ENCODE data around the genes SUZ12 and RHBDL3.

DNA sequence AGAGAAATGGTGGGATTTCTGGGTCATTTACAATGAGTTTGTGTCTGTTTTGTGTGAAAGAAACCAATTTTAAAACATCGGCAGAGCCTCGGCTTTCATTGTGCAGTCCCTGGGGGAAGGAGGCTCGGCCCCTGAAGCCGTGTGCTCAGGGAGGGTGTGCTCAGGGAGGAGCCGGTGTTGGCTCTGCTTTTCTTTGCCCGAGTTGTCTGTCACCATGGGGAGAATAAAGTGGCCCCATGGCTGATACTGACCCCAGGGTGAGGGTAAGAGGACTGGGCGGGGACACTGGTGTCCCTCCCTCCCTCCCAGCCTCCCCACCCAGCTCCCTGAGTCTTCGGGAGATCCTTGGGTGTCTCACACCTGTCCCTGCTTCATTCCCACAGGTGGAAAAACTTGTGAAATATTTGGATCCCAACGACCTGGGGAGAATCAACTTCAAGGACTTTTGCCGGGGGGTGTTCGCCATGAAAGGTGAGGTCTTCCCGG, 40.0 kb downstream of the RAB11FIP4 start:
- RRBS = no CpG with 5 or more reads among the region's 12 CpGs

DNA sequence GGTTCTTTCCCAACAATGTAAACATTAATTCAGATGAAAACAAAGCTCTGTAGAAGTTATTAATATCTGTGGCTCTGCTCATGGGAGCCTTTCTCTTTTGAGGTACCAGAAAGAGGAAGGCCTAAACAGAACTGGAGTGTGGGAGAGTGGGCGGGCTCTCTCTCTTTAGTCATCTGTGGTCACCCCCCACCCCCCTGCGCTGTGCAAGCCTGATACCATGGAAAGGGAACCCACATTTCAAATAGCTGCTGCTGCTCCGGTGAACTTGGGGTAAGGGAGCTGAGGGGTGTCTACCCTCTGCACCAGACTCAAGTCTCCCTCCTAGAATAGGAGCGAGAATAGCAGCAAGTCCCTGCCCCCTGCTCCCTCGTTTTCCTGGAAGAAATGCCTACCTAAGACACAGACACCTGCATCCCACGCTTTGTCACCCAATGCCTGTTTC, 101.8 kb downstream of the RAB11FIP4 start:
- RRBS = no CpG with 5 or more reads among the region's 6 CpGs

GRCh38 chr17:31494649-31495095, 103.2 kb downstream of the RAB11FIP4 start:
- RRBS = no CpG with 5 or more reads among the region's 6 CpGs

GRCh38 chr17:31558518-31559459, 167.3 kb downstream of the RAB11FIP4 start:
- RRBS = 8% methylated on average over 44 of the region's 97 CpGs

DNA sequence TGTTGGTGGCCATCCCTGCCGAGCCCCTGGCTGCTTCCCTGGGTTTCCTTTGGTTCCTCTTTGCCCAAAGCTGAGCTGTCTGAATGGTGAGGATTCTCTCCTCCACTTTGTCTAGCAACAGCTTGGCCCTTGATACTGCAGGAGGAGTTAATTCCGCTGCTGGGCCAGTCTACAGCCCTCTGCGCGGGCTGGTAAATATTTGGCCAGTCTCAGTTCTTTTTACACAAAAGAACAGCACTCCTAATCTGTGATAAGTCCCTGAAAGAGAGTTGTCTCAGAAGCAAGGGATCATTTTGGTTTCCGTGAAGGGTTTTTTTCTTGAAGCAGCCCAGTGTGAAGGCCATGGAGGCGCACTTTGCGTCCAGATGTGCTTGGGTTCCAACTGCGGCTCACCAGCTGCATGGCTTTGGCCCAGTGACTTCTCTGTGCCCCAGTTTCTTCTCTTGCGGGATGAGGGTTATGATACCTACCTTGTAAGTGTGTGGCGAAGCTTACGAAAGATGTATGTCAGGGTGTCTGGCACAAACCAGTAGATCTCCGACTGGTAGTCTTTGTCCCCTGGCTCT, 171.1 kb downstream of the RAB11FIP4 start:
- RRBS = no CpG with 5 or more reads among the region's 12 CpGs

DNA sequence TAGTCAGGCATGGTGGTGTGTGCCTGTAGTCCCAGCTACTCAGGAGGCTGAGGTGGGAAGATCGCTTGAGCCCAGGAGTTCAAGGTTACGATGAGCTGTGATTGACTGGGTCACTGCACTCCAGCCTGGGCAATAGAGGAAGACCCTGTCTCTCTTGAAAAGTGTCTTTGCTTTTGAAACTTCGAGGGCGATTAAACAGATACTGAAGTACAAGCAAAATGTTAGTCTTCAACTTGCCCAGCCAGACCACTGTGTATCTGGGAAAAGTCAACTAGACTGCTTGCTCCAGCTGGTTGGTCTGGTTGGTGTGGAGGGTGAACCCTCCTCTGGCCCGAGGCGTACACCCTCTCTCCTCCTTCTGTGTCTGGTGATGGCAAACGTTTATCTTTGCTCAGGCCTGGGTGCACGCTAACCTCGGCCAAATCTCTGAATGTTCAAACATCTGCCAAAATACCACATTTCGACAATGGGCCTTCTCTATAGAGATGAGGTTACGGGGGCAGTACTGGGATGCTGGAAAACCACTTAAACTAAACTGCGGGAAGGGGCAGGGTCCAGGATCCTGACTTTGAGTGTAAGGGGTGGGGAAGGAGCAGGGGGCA, 175.1 kb downstream of the RAB11FIP4 start:
- RRBS = no CpG with 5 or more reads among the region's 12 CpGs

DNA sequence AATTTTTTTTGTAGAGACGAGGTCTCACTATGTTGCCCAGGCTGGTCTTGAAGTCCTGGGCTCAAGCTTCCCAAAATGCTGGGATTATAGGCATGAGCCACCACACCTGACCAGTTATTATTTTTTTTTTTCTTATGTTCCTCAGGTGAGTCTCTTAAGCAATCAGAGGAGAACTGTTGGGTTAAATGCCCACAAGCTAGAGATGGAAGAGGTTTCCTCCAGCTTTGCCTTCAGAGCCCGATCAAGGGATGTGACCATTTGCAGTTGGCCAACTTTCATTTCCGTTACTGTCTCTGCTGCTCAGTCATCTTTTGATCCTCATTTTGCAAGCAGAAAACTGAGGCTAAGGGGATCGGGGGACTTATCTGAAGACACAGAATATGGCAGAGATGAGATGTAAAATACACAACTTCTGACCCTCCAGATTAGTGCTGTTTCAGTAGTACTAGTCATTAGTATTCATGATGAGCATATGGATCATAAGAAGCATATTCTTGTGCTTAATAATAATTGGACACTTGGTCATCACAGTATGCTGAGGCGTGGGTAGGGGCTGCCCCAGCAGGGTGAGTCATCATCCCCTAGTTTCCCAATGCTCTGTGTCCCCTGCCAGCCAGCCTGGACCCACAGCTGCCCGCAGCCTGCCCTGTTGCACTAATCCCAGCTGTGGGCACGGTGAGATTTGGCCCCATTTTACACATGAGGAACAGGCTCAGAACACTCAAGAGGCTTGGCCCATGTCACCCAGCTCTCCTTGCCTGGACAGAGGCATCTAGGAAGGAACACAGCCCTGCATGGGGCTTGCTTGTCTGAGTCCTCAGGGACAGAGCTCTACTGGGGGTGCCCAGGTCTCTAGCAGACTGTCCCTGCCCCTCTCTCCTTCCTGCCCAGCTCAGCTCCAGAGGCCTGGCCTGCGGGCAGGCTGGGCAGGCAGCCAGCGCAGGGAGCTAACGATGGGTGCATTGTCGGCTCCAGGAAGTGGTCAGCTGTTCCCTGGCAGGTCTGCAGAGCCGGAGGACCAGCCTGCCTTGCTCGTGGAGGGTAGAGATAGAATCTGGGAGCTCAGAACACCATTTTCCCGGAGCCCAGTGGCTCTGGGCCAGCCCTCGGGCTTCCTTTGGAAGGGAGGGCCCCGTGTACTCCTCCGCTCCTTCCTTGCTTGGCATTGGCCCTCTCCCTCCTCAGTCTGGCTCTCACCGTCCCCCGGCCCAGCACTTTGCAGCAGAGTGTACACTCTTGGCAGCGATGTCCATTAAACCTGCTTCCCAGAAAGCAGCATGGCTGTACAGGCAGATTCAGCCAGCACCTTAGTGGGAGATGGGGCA, 189.2 kb downstream of the RAB11FIP4 start:
- RRBS = 17% methylated on average over 3 of the region's 20 CpGs

GRCh38 chr17:31936817-31937827, at the start of gene SUZ12:
Gene SUZ12 (plus strand): TSS chr17:31937007.
- RRBS = 1% methylated on average over 26 of the region's 95 CpGs

DNA sequence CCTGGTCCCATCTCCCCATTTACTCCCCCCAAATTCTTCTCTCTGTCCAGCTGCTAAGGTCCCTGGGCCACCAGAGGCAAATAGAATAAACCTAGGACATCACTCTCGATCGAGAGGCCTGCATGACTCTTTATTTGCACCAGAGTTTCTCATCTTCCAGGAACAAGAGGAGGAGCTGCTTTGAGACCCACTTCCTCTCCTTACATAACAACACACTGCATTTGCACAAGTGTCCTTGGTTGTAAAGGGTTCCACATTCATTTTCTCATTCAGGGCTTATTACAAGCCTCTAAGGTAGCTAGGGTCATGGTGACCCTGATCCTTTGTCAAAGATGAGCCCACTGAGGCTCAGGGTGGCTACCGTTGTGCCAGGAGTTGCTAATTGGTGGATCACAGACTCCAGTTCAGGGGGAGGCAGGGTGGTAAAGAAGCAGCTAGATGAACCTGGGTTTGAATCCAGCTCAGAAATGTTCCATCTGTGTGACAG, 38.1 kb upstream of the RHOT1 start:
- RRBS = no CpG with 5 or more reads among the region's 3 CpGs

GRCh38 chr17:32265234-32266007, at the start of gene RHBDL3:
Gene RHBDL3 (plus strand): TSS chr17:32265832.
- RRBS = 2% methylated on average over 13 of the region's 80 CpGs

- RRBS = no CpG with 5 or more reads among the region's 7 CpGs
These were observed 37.5 kb downstream of the RHBDL3 start for GRCh38 chr17:32303114-32303641.

- RRBS = no CpG with 5 or more reads among the region's 3 CpGs
These were observed 43.6 kb downstream of the ZNF207 start for GRCh38 chr17:32393618-32393945.

DNA sequence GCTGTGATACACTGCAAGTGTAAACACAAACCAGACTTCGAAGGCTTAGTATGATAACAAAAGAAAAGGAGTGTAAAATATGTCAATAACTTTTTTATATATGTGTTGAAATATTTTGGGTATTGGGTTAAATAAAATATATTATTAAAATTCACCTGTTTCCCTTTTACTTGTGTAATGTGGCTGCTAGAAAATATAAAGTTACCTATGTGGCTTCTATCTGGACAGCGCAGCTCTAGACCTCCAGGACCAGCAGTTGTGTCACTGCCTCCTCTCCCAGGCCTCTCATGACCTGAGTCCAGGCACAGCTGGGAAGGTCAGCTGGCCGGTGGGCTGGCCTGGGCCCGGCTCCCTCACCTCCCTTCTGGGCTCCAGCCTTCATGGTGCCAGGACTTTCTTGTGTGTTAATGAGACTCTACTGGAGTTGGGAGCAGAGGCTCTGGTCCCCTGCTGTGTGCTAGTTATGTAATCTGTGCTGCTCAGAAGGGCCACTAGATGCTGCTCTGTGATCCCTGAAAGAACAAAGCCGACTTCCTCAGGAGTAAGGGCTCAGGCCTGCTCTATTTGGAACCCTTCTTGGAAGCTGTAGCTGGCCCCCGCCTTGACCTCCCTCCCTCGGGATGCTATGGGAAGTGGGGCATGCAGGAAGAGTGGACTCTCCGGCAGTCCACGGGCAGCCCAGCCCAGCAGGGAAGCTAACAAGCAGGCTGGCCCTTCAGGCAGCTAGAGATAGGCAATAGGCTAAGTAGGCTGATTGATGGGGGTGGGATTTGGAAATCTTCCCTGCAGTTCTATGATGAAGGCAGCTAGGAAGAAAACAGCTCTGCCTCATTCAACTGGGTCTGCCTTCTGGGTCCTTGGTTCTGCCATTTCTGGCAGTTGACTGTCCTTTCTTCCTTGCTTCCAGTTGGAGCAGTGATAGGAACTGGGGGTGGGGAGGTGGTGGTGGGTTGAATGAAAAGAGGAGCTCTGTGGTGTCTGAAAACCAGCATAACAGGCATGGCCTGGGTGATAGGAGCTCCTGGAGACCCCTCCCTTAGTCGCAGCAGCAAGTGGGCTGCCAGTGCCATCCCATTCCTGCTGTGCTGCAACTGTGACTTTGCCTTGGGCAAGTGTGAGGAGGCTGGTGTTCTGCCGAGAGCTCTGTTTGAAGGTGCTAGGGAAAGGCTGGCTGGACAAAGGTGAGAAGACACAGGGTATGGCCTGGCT, 3.2 kb upstream of the CDK5R1 start:
- RRBS = no CpG with 5 or more reads among the region's 11 CpGs

DNA sequence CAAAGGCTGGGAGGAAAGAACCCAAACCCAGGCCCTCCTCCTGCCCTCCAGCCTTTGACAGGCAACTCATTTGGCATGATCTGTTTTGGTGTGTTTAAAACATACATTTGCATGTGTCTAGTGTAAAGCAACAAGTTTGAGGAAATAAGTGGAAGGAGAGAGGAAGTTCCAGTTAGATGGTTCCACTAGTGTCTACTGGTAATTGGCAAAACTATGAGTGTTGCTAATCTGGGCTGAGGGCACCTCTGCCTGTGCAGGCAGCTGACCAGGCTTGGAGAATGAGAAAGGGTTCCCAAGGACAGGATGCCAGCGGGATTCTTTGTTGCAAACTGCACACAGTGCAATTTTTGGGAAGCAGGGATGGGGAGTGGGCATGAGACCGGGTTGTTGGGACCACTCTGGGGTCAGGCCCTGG, 6.1 kb downstream of the CDK5R1 start:
- RRBS = 87% methylated on average over 1 of the region's 2 CpGs

DNA sequence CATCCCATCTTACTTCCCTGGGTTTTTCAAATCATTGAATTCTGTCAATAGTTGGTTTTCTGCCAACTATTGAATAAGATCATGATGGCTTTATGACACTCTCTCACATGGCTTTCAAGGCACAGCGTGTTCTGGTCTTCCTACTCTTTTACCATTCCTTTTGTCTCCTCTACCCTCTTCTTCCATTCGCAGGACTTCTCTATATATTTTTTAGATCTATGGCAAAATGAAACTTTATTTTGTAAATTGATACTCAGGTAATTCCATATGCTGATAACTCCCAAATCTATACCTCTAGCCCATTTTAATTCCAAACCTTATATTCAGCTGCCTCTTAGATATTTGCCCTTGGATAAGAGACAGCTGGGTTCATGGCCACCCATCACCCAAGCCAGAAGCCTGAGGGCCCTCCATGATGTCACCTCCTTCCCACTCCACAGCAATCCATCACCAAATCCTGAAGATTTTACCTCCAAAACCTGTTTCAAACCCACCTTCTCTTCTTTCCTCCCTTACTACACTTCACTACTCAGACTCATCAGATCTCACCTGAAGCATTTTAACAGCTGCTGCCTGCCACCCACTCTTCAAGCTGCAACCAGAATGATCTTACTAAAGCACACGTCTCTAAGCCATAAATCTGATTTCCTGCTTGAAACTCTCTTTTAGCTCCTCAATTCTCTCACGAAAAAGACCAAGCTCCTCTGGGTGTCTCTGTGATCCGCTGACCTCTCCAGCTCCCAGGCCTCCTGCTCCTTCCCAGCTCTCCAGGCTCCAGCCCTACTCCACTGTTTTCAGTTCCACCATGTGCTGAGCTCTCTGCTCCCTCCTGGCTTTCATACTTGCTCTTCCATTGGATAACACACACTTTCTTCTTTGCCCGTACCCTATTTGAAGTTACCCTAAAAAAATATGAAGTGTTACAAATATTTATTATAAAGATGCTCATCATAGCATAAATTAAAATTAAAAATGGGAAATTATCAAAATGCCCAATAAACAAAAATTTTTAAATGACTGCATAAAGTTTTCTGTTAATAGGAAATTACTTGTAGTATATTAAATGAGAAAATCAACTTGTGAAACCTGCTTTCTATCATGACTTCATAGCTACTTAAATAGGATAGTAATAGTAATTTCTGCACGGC, 46.5 kb downstream of the CDK5R1 start:
- RRBS = no CpG with 5 or more reads among the region's 7 CpGs

GRCh38 chr17:32541939-32542704, 55.3 kb downstream of the CDK5R1 start:
- RRBS = no CpG with 5 or more reads among the region's 11 CpGs

DNA sequence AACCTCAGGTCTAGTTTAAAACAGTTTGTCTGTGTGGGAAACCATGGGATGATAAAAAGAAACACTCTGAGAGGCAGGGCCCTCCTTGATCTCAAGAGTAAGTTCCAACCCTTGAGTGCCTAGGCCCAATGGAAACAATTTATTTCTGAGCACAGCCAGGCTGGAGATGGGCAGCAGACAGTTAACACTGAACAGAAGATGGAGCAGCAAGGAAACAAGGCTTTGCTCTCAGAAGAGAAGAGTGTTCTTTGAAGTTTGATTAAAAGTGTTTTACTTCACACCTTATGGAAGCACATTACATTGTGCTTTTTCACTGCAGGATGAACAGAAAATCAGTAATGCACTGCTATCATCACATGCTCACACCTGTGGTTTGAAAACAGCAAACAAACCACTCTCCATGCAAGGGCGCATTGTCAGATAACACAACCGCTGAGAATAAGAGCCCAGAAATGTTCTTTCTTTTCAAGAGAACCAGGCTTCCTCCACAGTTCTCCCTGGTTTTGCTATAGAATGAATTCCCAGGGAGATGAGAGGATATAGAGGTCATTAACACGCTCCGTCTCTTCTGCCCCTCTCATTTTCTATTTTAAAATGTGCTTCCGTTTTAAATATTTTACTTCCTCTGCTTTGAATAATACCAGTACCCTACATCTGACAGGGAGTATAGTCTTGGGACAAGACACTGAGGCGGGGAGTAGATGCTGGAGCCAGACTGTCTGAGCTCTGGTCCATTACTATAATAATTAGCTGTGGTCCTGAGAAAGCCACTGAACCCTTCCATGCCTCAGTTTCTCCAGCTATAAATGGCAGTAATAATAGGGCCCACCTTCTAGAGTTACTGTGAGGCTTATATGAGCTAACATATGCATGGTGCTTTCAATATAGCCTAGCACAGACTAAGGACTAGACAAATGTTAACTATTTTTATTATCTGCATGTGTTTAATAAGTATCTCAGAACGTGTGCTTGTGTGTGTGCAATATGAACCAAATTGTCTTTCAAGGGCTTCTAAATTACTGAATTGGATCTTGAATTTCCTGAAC, 71.6 kb downstream of the CDK5R1 start:
- RRBS = no CpG with 5 or more reads among the region's 7 CpGs

DNA sequence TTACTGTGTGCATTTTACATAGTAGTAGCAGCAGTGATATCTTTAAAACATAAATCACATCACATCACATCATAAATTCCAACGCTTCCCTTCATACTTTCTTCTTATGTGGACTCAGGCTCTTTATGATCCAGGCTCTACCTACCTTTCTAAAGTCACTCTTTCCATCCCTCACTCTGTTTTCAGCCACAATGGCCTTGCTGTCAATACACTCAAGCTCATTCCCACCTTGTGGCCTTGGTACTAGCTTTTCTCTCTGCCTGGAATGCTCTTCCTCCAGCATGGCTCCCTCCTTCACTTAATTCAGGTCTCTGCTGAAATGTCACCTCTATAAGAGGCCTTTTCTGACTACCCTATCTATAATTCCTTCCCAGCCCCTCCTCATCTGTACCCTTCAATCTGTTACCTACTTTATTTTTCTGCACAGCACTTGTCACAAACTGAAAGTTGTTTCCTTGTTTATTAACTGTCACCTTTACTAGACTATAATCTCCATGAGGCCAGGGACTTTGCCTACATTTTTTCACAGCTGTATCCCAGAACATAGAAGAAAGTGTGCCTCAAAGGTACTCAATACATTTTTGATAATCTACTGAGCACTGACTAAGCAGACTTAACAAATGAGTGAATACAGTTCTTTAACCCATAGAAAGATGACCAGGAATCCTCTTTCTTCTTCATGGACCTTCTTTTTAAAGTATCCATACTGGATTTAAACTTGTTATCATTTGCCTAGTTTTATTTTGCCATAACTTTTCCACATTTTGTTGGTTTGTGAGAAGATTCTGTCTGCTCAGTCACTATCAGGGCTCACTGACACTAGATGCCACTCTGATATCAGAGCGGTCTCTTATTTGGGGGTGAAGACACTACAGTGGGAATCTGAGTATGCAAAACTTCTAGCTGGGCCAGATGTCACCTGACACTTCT, 132.7 kb downstream of the MYO1D start:
- RRBS = no CpG with 5 or more reads among the region's 2 CpGs

DNA sequence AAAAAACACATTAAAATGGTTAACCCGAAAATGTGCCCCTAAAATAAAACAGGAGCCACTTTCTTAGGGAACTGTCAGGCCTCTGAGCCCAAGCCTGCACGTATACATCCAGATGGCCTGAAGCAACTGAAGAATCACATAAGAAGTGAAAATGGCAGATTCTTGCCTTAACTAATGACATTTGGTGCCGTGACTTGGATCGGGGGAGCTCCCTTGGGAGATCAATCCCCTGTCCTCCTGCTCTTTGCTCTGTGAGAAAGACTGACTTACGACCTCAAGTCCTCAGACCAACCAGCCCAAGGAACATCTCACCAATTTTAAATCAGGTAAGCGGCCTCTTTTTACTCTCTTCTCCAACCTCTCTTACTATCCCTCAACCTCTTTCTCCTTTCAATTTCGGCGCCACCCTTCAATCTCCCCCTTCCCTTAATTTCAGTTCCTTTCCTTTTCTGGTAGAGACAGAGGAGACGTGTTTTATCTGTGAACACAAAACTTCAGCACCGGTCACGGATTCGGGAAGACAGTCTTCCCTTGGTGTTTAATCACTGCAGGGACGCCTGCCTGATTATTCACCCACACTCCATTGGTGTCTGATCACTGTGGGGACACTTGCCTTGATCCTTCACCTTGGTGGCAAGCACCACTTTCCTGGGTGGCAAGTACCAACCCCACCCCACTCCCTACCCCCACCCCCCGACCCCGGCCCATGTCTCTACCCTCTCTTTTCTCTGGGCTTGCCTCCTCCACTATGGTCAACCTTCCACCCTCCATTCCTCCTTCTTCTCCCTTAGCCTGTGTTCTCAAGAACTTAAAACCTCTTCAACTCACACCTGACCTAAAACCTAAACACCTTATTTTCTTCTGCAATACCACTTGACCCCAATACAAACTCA, 103.8 kb downstream of the MYO1D start:
- RRBS = no CpG with 5 or more reads among the region's 15 CpGs

GRCh38 chr17:32792078-32792699, 84.7 kb downstream of the MYO1D start:
- RRBS = no CpG with 5 or more reads among the region's 3 CpGs